Osteocyte (in vitro differentiated cells): ENCODE data around the genes TSR2 and MAGED2.

DNA sequence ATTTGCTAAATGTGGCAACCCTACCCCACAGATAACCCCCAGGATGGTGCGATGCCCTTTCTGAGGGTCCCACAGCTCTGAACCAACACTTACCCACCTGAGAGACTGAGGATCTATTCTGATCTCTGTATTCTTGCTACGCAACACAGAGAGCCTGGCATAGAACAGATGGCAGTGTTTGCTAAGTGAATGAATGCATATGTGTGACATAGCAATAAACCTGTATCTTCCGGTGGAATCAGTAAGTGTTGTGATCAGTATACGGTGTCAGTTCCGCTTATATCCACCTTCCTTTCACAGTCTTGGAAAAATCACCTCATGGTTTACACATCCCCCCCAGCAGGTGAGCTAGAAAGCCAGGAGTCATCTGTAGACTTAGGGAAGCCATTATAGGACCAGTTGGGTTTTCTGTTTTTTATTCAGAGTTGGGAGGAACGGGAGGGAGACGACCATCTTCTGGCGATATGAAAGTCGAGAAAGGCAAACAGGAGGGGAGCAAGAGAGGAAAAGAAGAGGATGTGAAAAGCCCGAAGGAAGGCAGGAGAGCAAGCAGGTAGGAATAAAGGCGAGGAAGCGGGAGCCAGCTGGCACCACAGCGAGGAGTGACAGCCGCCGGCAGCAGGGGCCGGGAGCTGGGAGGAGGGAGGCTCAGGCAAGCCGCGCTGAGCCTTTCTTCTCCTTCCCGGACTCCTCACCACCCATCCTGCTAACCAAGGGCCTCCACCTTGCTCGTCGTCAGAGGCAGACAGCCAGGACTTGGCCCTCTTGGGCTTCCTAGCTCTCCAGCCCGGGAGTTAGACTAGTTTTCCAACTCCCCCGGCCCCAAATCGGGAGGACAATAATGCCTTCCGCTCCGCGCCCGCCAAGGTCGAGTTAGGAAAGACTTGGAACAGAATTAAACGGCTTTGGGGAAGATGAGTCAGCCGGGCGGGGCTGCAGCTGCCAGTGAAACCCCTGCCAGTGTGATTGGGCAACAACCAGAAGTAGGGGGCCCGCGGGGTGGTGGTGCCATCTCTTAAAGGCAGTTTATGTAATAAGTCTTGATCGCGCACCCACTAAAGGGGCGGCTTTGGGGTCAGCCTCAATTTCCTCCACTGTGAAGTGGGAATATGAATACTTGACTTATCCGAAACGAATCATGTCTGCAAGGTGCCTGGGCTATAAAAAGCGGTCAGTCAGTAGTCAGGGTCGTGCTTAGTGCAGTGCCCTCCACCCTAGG is 6.3 kb upstream of the HSD17B10 start:
- PRO-cap: no peak

DNA sequence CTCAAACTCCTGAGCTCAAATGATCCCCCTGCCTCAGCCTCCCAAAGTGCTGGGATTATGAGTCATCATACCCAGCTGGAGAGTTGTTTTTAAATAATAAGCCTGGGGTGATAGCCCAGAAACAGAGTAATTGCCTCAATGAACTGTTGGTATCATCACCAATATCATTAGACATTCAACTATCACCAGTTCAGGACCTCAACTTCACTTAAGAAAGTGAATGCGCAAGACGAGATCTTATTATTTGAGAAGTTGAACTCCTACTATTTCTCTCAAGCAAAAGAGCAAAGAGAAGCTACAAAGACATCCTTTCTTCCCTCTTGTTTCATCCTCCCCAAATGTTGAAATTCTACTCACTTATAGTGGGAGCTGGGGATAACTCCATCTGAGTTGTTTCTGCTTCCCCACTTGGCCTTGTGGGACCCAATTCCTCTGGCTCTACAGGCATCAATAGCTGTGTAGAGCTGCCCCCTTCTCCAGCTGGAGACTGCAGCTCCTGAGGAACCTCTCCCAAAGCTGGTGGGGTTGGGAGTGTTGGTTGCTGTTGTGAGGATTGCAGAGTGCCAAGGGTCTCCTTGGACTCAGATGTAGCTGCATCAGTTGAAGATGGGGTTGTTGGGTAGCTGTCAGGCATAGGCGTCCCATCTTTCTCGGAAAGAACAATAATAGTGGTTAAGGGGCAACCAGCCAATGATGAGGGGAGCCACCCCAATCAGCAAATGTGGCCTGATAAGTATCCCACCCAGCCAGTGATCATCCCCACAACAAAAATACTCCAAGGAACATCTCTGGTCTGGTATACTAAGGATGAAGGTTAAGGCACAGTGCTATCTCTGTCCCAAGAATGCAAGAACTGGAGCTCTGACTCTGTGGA is 120.3 kb upstream of the HSD17B10 start:
- PRO-cap: no peak

- PRO-cap: no peak
Measured at GRCh38 chrX:53556070-53556518, 121.9 kb upstream of the HSD17B10 start.

DNA sequence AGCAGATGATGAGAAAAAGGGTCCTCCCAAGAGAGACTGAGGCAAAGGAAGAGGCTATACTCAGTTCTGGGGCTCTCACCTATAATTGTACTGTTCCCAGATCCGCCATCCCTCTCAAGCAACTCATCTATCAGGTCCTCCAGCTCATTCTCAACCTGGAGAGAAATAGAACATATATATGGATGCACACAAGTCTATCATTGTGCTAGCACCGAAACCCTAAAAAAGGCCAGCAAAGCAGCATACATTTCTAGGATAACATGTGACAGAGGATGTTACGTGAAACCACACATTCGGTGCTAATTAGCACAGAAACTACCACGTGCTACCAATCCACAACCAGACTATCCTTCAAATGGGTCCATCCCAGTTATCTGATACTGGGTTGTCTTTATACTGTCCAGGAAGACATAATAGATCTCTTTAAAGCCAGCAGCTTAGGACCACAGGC is 122.8 kb downstream of the HUWE1 start:
- PRO-cap: no peak

GRCh38 chrX:53564495-53564821 is 122.1 kb downstream of the HUWE1 start:
- PRO-cap: no peak

DNA sequence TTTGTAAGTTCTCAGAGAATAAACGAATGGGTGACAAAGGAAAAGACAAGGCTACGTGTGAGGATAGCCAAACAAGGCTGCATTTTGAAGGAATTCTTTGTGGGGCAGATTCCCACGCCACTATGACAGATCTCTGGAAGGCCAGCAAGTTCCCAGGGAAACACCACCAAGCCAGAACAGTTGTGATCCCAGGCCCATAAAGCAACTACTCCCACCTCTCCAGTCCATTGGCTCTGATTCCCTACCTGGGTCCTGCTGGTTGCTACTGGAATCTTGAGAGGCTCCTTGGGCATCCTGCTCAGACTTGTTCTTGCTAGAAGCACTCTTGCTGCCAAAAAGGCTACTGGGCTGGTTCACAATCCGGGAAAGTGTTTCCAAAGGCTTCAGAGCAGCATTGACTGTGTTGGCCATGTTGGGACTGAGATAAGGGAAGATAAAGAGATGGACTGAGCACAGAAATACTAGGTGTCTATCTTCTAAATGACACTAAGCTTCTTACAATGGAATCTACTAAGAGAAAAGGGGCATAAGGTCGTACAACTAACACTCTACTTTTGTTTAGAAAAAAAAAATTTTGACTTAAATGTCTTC is 121.6 kb downstream of the HUWE1 start:
- PRO-cap: no peak

DNA sequence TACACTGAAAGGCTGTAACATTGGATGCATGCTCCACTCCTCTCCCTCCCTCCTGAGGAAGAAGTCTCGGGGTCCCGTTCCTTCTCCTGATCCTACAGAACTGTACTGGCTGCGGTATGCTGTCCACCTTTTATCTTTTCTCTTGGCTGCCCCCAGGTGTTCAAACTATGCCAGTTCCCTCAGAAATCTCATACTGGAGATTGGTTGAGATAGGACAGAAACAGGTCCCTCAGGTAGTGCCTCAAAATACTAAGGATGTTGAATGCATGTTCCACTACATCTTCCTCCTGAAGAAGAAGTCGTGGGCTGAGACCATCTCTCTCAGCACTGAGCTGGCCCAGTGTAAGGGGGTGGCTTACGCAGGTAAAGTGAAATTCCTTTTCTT is 145.4 kb upstream of the HUWE1 start:
- PRO-cap: no peak

- PRO-cap: bidirectional peak, plus-strand start at chrX:54440406, minus-strand start at chrX:54440242
Measured at GRCh38 chrX:54439857-54440551, at the start of gene TSR2. Gene TSR2 (plus strand): TSS chrX:54440404.

DNA sequence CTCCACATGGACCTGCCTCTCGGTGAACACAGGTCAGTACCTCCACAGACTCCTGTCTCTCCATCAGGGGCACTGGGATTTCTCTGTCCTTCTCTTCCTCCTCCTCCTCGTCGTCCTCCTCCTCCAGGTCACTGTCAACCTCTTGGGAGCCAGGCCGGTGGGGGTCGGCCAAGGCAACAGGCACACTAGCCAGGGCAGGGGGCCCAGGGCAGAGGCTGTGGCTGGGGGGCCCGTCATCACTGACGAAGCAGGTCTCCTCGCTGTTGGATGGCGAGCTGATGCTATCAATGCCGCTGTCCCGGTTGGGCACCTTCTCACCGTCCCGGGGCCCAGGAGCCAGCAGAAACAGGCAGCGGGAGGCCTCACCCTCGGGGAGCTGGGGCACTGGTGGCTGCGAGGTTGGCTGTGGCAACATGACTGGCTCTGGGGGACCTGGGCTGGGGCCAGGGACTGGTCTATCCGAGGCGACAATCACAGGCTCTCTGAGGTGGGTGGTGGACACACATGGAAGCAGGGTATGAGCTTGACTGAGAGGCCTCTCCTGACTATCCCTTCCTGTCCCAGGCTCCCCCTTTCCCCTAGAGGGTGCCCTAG is 26.0 kb downstream of the FGD1 start:
- PRO-cap: no peak

DNA sequence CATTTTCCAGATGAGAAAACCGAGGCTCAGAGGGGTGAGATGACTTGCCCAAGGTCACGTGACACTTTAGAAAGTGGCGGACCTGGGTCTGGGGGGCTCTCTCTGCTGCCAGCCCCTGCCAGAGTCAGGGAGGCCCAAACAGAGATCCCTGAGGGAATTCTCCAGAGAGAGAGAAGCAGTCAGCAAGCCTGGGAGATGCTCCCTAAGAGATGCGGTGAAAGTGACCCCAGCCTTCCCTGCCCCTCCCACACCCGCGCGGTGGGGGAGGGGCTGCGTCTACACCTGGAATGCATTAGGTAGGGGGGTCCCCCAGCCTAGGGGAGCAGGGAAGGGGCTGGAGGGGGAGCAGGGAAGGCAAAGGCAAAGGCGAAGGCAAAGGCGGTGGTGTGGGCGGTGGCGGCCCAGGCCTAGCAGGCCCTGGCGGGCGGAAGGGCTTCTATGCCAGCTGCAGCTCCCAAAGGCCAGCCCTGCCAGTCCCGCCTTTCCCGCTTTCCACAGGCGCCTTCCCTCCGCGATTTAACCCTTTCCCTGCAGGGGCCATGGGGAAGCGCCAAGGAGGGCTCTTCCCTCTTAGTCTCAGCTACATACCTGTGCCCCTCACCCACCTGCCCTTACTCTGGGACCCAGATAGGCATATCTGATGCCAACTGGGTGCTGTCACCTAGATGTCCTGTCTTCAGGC is 12.9 kb downstream of the FGD1 start:
- PRO-cap: no peak

DNA sequence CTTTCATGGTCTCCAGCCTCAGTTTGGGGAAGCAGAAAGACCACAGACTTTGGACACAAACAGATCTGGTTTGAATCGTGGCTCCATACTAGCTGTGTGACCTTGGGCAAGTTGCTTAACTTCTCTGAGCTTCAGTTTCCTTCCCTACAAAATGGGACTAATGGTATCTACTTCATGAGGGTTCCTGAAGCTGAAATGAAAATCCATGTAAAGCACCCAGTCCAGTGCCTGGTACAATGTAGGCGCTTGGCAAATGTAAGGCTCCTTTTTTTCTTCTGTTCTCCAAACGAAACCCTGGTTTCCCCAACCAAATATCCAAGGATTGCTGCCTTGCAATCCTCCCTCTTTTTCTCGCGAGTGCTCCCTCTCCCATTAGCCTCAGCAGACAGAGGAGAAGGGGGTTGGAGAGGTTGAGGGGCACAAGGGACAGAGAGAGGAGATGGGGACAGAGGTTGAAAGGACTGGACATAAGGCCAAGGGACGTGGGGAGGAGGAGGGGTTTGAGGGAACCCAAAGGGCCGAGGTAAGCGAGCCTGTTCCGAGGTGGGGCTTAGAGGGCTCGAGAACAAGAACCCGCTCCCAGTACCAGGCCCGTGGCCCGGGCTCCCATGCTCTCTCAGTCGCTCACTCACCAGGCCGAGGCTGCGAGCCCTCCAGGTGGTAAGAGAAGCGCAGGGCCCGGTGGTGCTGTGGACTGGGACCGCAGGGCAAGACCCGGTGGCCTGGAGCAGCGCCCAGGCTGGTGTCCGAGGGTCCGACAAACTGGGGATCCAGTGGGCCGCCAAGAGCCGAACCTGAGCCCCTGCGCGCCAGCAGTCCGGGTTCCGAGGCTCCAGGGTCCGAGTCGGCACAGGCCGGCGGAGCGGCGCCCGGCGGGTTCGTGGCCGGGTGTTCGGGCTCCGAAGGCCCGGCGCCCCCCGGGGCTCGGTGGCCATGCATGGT is 1.3 kb downstream of the FGD1 start:
- PRO-cap: no peak

- PRO-cap: bidirectional peak, plus-strand start at chrX:54639541, minus-strand start at chrX:54639398; bidirectional peak, plus-strand start at chrX:54639804, minus-strand start at chrX:54639788
Measured at GRCh38 chrX:54639091-54640265, 109.5 kb downstream of the GNL3L start.

GRCh38 chrX:54721379-54721909 is 76.6 kb downstream of the ITIH6 start:
- PRO-cap: no peak

DNA sequence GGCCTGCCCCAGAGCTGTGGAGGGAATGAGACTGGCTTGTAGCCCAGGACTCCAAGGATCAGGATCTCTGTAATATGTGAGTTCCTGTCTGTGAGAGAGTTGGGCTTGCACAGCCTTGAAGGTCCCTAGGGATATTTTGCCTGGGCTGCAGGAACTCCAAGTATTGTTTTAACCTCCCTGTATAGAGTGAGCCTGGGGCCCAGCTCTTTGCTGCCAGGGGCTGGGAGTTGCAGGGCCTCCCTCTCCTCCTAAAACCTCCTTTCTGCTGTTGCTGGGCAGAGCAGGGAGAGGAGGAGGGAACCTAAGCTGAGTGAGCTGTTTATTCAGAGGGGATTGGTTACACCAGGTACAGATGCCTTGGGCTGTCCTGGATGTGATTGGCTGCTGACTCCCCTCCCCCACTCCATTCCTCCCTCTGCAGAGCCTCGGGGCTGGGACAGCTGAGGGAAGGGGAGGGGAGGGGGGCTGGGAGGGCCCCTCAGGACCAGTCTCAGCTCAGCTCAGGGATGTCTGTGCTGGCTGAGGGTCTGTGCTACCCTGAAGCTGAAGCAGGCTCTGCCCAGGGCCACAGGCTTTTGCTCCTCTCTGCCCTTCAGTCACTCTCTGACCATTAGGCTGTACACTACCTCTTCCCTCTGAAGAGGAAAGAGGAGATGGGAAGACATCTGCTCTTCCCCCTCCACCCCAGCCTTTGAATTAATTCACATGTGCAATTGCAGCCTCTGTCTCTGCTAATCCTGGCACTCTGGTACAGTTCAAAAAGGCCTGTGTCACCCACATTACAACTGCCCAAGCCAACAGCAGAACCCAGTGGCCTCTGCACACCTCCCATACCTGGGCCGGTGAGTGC is 23.4 kb downstream of the ITIH6 start:
- PRO-cap: no peak

DNA sequence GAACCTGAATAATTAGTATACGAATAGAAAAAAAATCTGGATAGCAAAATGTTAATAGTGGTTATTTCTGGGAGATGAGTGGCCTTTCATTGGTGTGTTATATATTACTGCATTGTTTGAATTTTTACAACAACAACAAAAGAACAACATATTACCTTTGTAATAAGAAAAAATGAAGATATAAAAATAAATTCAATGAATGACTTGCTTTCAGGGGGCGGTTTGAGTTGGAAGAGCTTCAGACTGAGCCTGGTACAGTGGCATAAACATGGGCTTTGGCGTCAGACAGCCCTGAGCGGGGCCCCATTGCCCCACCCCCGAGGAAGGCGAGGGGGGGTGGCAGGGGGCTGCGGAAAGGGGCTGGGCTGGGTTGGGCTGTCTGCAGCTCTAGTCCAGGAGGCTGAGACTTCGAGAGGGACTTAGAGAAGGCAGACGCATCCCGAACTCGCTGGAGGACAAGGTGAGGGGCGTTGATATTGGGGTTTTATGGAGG is at the start of gene MAGED2:
TSS of gene MAGED2 (plus strand) at position 403 of the 493 bp plus-strand sequence.
- PRO-cap: unidirectional peak, plus-strand start at position 403 of the sequence

- PRO-cap: no peak
Measured at GRCh38 chrX:55202210-55202580, 18.0 kb upstream of the PAGE5 start.

- PRO-cap: no peak
Measured at GRCh38 chrX:56562914-56563278, 531 bp upstream of the UBQLN2 start.

GRCh38 chrX:56565146-56565886 is 1.9 kb downstream of the UBQLN2 start:
- PRO-cap: no peak

DNA sequence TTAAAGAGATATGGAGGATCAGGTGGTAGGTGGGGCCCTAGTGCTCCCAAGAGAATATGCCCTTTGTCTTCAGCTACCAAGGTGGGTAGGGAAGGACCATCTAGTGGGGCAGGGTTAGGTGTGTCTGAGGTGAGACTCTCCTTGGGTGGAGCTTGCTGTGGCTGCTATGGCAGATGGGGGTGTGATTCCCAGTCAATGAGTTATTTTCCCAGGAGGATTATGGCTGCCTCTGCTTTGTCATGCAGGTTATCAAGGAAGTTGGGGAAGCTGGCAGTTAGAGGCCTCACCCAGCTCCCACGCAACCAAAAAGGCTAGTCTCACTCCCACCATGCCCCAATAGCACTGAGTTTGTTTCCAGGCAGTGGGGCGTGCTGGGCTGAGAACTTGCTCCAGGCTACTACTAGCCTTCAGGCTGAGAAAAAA is 18.0 kb upstream of the SPIN2A start:
- PRO-cap: no peak

DNA sequence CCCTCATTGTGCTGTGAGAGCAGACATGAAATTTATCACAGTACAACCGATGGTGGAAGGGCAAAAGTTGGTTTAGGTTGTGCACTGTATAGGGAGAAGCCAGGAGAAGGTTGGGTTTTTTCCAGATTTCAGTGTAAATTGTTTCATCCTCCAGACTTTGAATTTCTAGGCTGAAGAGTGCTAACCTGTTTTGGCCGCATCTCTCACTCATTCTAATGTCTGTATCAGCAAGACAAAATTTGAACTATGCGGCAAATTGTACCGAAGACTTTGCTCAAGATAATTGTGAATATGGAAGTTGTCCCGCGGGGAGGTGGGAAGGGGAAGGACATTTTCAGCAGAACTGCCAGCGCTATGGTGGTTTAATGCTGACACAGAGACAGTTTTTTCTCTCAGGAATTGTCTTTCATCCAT is 639 bp upstream of the ZXDB start:
- PRO-cap: no peak